AG10803 (cell line): ENCODE measurements around a stretch of chr9.

GRCh38 chr9:94438043-94438721 is 63.8 kb downstream of the MFSD14B start:
- RRBS, result no CpG with 5 or more reads among the region's 8 CpGs

DNA sequence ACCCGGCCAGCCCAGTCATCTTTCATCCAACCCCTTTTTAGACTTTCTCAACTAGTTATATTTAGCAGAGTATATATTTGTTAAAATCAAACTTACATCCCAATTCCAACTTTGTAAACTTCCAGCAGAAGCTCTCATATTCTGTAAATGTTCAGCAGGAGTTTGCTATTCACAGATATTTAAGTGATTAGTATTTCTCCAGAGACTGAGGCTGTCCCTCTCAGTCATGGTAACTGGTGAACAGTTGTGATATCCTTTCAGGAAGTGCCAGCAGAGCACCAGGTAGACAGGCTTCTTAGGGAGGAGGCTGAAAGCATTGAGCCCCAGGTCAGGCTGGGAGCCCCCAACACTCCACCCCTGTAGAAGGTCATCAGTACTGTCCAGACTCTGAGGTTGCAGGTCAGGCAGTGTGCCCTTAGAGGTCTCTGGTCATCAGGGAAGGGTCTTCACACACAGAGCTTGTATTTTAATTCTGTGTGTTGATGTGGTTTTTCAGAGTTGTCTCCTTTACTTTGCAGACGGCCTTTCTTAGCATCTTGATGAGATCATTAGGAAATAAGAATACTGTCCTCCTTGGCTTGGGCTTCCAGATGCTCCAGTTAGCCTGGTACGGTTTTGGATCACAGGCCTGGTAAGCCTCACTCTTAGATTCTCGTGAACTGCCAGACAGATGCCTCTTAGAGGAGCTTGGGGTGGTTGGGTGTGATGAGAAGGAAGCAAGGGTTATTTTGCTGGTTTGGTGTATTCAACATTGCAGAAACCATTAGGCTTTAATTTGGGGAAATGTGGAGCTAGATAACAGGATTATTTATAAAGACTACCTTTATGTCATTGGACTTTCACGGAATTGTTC is 79.3 kb downstream of the MFSD14B start:
- RRBS, result no CpG with 5 or more reads among the region's 5 CpGs

DNA sequence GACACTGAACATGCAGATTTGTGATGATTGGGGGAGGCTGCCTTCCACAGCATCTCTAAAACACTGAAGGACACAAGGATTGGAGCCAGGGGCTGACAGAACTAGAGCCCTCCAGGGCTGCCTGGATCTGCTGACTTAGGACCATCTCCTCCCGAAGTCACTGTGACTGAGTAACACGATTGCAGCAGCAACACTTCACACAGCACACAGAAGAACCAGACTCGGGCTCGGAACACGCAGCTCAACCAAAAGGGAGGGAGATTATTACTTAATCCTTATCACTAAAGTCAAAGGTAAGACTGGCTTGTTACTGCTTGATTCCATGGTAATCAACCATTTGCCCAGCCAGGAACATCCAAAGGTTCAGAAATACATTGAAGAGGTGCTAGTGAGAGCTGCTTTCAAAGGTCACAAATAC is 7.8 kb downstream of the FBP1 start:
- RRBS, result no CpG with 5 or more reads among the region's 5 CpGs

DNA sequence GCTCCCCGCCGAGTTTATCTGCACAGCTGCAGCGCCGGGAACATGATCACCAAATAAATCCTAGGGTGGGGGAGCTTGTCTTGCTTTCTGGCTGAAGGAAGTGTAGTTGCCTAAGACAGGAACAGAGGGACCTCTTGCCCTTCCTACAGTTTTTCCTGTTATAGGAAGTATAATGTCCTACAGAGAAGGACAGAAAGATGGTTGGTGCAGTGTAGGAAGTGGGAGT is 7.6 kb downstream of the AOPEP start:
- RRBS, result no CpG with 5 or more reads among the region's 4 CpGs

DNA sequence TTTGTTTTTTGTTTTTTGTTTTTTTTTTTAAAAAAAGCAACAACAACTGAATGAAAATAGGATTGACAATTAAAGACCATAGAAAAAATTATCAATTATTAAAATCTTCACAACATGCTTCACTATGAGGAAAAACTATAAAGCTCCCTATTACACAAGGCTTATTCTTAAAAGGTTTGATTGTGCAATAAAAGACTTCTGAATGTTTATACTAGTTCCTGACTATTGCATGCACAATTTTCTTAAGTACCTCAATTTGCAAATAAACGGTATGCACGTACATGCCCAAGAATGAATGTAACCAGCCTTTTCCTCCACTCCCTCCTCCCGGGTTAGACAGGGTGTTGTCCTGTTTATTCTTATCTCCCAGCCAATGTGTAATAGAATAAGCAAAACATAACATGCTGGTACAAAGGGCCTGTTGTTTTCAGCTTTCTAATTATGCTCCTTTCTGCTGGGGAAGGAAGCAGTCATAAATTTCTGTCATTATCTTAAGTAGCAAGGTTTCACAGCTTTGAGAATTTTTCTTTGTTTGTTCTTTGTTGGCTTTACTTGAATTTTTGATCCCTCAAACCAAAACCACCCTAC is 79.1 kb downstream of the AOPEP start:
- RRBS, result no CpG with 5 or more reads among the region's 3 CpGs

DNA sequence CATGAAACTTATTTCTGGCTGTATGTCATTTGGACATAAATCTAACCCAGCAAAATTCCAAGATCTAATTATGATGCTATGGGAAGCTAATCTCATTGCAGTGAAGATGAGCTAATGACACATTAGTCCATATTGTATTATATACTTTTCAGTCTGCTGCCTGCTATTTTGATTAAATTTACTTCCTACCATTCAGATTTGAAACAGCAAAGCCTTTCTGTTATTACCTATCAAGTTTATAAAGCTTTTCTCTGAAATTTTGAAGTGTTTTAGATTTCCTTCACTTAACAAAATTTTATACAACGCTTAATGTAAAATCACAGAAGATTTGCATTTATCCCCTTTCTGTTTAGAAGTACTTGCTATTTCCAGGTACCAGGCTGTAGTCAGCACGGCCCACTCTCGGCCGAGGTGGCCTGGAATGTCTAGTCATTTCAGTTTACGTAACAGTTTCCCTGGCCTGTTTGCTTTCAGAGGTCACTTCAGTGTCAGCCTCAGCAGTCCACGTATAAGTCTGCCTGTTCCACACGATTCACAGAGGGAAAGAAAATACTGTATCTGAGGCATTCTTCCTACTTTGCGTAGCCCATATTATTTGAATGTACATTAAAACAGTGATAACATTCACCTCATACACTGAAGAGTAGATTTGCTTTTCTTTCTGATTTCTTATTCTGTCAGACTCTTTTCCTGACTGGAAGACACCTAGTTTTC is 140.6 kb downstream of the AOPEP start:
- RRBS, result no CpG with 5 or more reads among the region's 8 CpGs

DNA sequence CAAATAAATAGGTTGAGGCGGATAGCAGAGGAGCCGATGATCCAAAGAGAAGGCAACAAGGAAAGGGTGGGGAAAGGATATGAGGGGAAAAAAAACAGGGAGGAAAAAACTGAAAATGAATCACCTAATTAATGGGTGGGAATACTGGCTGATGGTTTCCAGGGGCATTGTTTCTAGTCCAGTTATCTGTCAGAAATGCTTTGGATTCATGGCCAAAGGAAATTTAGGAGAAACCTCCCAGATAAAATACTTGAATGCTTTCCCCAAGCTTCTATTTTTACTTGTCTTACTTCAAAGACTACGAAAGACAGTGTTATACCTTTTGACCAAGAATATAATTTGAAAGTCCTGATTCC is 146.5 kb downstream of the AOPEP start:
- RRBS, result no CpG with 5 or more reads among the region's 3 CpGs

GRCh38 chr9:94881509-94881976 is 155.0 kb downstream of the AOPEP start:
- RRBS, result no CpG with 5 or more reads among the region's 2 CpGs

- RRBS, result no CpG with 5 or more reads among the region's 7 CpGs
These were observed 174.1 kb downstream of the AOPEP start for GRCh38 chr9:94900486-94901190.

- RRBS, result no CpG with 5 or more reads among the region's 4 CpGs
These were observed 222.3 kb downstream of the AOPEP start for GRCh38 chr9:94948727-94949275.

GRCh38 chr9:94979826-94980634 is 253.5 kb downstream of the AOPEP start:
- RRBS, result no CpG with 5 or more reads among the region's 13 CpGs

GRCh38 chr9:95032896-95033267 is 284.6 kb downstream of the FANCC start:
- RRBS, result no CpG with 5 or more reads among the region's 6 CpGs

- RRBS, result no CpG with 5 or more reads among the region's 4 CpGs
These were observed 282.9 kb downstream of the FANCC start for GRCh38 chr9:95034478-95035085.

GRCh38 chr9:95099563-95100609 is 217.6 kb downstream of the FANCC start:
- RRBS, result no CpG with 5 or more reads among the region's 12 CpGs

- RRBS, result no CpG with 5 or more reads among the region's 30 CpGs
These were observed 210.4 kb downstream of the FANCC start for GRCh38 chr9:95106625-95107926.

GRCh38 chr9:95131166-95132028 is 186.1 kb downstream of the FANCC start:
- RRBS, result no CpG with 5 or more reads among the region's 6 CpGs

DNA sequence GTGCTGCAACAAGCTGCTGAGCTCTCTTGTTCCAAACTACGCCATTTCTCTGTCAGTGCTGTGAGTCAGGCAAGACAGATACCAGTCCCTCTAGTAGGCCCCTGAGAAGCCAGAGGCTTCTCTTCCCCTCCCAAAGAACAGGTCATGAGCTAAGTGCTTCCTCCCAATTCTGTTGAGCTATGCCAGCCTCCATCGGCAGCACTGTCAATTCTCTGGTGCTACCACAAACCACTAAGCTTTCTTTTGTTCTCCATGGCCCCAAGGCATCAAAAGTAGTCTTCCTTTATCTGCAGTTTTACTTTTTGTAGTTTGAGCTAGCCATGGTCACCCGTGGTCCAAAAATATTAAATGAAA is 149.4 kb downstream of the FANCC start:
- RRBS, result no CpG with 5 or more reads among the region's 3 CpGs

- RRBS, result no CpG with 5 or more reads among the region's 5 CpGs
These were observed 47.6 kb downstream of the FANCC start for GRCh38 chr9:95269892-95270258.

DNA sequence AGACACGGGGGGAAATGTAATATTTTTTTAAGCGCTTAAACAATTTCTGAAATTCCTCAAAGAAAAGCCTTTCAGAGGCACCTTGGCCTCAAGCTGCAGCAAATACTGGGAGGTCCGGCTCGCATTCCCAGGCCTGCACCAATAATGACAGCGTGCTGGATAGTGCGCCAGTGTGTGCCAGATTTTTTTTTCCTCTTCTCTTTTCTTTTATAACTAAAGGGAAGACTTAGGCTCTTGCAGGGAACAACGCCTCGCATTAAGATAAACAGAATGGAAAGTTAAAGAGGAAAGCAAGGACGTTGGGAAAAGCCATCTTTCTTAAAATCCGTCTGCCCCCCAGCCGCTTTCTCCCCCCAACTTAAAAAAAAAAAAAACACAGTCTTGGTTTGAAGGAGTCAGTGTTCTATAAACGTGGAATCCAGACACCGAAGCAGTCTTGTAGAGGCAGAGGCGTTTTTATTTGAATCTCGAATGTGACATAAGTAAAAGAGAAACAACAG is 627 bp upstream of the PTCH1 start:
- RRBS, result no CpG with 5 or more reads among the region's 15 CpGs

- RRBS, result 88% methylated on average over 2 of the region's 5 CpGs
These were observed 3.8 kb upstream of the PTCH1 start for GRCh38 chr9:95512602-95513454.